Fibroblast of villous mesenchyme (primary cell): Measurements from ENCODE around the genes TACR3, SEC24B and ALPK1.

- CAGE, long polyA plus RNA: no peak
These were observed at the start of gene TACR3 for GRCh38 chr4:103718847-103720179. Gene TACR3 (minus strand): TSS chr4:103719985.

DNA sequence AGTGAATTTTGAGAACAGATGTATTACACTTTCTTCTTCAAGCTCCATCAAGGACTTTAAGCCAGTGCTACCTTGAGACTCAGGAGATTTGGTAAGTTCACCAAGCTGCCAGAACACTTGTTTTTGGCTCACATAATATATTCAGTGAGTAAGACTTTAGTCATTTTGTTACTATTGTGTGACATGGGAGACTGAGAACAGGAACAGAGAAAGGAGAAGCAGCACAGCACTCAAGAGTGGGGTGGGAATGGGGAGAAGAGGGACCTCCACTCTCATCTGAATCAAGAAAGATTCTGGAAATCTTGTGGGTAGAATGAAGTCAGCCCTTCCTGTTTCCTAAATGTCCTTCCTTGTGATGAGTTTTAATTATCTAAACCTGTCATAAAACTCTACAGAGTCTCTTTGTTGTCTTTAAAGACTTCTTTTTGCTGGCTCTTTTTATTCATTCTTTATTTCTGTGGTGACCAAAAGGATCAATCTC lies 87.3 kb upstream of the TET2 start:
- CAGE, long polyA plus RNA: no peak

DNA sequence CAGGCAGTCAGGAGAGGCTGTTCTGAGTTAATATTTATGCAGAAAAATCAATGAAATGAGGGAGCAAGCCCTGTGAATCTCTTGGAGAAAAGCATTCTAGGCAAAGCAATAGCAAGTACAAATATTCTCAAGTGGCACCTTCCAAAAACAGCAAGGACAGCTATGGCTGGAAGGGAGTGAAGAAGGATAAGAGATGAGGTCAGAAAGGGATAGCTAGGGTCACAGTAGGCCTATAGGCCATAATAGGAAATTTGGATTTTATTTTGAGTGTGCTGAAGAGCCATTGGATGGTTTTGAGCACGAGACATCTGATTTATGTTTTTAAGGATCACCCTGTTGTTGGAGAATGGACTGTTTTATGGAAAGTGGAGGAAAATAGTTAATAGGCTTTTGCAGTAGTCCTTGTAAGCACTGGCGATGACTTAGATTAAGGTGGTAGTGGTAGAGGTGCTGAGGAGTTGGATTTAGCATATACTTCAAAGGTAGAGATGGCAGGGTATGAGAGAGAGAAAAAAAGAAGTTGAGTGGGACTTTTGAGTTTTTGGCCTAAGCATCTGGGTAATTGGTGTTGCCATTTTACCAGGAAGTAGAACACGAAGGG lies 3.8 kb downstream of the GSTCD start:
- CAGE, long polyA plus RNA: no peak

- CAGE, long polyA plus RNA: no peak
These were observed 72.5 kb downstream of the NPNT start for GRCh38 chr4:105967790-105968080.

- CAGE, long polyA plus RNA: no peak
These were observed 83.6 kb downstream of the NPNT start for GRCh38 chr4:105978881-105979359.

- CAGE, long polyA plus RNA: no peak
These were observed 775 bp downstream of the AIMP1 start for GRCh38 chr4:106317050-106317600.

DNA sequence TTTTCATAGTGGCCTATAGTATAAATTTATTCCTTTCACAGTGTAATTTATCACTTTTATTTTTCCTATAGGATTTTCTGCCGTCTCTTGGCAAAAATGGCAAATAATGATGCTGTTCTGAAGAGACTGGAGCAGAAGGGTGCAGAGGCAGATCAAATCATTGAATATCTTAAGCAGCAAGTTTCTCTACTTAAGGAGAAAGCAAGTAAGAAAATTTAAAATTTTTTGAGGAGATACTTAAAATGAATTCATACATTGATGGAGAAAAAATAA lies 8.5 kb downstream of the AIMP1 start:
- CAGE, long polyA plus RNA: no peak

GRCh38 chr4:108029988-108030209 lies 40.2 kb downstream of the HADH start:
- CAGE, long polyA plus RNA: no peak

GRCh38 chr4:108054135-108054459 lies 64.4 kb downstream of the HADH start:
- CAGE, long polyA plus RNA: no peak

DNA sequence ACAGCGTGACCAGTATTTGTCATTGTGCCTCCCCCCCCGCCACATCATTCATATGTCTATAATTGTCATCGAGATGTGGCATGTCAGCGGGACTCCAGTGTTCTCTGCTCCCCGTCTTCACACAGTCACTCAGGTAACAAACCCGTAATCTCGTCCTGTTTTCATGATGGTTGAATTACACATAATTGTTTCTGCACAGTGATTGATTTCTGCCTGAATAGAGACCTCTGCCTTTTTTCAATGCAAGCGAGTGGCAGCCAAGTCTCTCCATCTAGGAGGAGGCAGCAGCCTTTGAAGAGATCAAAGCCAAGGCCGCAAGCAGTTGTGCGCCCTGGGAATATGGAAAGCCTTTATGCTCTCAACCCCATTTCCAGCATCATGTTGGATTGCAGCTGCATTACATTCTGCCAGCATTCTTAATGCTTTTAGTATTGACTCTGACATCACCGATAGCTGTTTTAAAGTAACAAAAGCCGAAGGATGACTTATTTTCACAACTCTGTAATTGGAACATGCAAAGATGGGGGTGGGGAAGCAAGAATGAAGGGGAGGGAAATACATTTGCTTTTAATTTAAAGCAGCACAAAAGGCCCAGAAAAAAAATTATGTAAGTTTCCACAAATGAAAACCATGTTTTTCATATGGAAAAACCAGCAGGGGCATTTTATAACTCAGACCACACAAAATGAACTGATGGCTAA lies 27.2 kb downstream of the LEF1 start:
- CAGE, long polyA plus RNA: no peak

- CAGE, long polyA plus RNA: no peak
These were observed 1.9 kb upstream of the LEF1 start for GRCh38 chr4:108170510-108171135.

GRCh38 chr4:108878014-108878281 lies 115.1 kb upstream of the ETNPPL start:
- CAGE, long polyA plus RNA: no peak

DNA sequence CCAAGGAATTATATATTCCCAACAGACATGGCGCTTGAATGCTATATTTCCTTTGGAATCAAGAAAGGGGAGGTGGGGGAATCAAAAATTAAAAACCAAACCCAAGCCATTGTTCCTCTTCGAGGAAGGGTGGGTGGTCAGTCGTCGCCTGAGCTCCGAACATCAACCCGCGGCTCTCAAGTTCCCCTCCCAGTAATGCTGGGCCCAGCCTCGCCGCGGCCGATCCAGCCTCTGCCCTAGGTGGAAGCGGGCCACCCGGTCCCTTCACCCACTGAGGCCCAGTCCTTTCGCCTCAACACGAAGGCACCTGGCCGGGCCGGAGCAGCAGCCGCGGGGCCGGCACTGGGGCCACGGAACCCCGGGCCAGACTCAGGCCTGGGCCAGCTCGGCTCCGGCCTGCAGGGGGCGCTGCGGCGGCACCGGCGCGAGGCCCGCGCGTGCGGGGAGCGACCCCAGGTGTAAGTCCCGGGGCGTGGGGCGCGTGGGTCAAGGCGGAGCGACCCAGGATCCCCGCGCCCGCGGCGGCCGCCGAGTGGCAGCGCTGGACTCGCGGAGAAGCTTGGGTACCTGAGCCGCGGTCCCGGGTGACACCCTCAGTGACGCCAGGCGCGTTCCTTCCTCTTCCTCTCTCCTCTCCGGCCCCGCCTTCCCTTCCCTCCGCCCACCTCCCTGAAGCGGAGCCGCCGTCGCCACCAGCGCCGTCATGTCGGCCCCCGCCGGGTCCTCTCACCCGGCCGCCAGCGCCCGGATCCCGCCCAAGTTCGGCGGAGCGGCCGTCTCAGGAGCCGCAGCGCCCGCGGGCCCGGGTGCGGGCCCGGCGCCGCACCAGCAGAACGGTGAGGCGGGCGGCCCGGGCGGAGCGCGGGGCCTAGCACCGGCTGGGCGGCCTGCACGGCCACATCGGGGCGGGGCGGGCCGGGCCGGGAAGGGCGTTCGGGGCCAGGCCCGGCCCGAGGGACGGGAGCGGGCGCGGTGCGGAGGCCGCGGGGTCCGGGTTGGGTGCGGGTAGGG lies at the start of gene SEC24B:
TSS of gene SEC24B (plus strand) at position 649 of the 1,011 bp plus-strand sequence.
- CAGE, long polyA plus RNA: no peak

- CAGE, long polyA plus RNA: no peak
These were observed 4.6 kb downstream of the CASP6 start for GRCh38 chr4:109698602-109699019.

GRCh38 chr4:110134640-110134936 lies 63.8 kb downstream of the ELOVL6 start:
- CAGE, long polyA plus RNA: no peak

DNA sequence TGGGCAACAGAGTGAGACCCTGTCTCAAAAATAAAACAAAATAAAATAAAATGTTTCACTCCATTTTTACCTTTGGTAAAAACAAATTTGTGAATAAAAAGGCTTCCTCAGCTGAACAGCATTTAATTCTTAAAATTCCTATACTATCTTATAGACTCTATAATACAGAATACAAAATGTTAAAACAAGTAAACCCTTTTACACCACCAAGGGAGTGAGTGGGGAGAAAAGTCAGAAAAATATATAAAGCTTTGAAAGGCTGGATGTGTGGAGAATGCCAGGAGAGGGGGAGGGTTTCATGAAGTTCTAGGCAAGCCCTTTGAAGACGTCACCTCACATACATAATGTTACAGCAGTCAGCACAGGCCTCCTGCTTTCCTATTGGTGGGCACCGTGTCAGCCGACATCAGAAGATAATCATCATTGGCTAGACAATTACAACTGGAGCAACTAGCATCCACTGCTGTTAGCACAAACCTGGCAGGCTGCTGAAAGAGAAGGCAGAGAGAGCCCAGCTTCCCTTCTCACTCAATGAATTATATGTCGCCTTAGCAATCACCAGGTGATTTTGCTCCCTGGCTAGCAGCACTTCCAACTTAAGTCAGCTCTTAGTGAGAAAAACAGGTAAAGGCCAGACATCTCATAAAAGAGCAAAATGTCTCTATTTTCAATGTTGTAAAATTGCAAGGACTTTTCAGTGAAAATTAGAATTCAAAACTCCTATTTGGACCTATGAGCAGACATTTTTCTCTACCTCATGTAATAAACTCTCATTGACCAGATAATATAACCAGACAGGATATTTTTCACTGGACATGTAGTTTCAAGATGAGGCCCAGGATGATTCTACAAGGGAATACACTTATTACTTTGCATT lies 4.6 kb downstream of the ELOVL6 start:
- CAGE, long polyA plus RNA: no peak

DNA sequence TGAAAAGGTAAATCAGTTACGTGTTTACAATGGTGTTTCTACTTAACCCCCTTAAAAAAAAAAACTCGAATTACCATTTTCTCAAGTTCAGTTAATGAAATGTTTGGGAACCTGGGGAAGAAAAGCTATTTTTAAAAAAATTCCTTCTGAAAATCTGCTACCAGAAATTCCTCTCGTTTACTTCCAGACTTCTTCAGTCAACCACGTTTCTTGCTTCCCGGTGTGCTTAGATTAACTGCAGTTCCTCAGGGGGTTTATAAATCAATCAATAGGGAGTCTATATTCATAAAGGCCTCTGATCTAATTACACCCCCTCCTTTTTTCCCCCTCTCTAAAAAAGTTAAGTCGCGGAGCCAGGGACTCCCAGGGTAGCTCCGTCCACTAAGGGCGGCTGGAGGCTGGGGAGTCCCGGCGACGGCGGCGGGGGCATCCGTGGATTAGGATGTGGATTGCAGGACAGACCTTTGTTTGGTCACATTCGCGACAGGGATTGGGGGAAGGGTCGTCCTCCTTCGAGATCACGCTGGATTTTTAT lies 8.8 kb downstream of the PITX2 start:
- CAGE, long polyA plus RNA: no peak

DNA sequence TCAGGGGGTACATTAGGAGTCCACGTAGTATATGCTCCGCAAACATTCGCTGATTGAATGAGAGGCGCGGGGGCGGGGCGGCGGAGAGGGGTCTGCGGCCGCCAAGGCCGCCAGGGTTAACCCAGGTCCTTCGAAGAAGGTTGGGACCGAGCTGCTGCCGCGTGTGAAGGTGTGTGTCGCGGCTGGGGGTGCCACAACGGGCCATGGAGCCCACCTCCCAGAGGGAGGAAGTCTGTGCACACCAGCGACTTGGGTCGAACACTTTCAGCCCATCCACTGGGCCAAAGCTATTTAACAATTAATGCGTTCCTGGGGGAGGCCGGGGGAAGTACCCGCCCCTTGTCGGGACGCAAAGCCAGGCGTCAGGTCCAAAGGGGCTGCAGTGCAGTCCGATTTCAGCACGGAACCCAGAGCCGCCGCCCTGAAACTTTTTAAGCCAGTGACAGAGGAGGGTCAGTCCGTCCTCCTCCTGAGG lies 6.5 kb upstream of the PITX2 start:
- CAGE, long polyA plus RNA: no peak

GRCh38 chr4:112296866-112297981 lies at the start of gene ALPK1:
Gene ALPK1 (plus strand): TSS chr4:112297369.
- CAGE, long polyA plus RNA: no peak

GRCh38 chr4:112384024-112384898 lies 87.1 kb downstream of the ALPK1 start:
- CAGE, long polyA plus RNA: no peak